AG04449 (cell line): ENCODE measurements around a stretch of chr5.

GRCh38 chr5:150168862-150169296 is 2.3 kb downstream of the CDX1 start:
- RRBS, result no CpG with 5 or more reads among the region's 3 CpGs

- RRBS, result no CpG with 5 or more reads among the region's 3 CpGs
Observed at GRCh38 chr5:150173094-150173649, 6.6 kb downstream of the CDX1 start.

DNA sequence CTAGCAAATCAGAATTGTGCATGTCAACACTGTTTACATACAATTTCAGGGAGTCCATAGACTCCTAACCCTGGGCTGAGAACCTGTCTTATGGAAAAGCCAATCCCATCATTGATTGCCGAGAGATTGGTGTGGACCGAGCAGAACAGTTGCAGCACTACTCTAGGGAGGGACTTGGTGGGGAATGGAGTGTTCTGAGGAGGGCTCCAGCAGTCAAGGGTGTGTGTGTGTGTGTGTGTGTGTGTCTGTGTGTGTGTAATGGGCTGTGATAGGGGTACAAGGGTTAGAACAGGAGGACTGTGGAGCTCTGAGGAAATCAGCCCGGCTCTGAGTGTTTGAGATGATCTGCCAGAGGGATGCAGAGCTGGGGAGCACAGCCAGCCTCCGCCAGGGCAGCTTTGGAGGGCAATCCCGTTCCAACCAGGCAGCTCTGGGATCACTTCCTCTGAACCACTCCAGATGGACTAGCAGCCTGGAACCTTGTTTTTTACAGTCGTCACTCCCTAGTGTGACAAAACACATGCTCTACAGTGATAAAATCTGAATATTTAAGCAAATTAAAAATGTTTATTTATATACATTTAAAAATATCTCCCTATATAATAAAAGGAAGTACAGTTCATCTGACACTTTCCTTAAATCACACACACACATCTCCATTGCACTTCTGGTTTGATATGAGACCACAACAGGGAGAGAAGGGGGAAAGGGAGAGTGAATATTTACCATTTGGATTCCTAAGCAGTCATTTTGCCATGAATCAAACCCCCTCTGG is 2.9 kb upstream of the SLC6A7 start:
- RRBS, result no CpG with 5 or more reads among the region's 6 CpGs

DNA sequence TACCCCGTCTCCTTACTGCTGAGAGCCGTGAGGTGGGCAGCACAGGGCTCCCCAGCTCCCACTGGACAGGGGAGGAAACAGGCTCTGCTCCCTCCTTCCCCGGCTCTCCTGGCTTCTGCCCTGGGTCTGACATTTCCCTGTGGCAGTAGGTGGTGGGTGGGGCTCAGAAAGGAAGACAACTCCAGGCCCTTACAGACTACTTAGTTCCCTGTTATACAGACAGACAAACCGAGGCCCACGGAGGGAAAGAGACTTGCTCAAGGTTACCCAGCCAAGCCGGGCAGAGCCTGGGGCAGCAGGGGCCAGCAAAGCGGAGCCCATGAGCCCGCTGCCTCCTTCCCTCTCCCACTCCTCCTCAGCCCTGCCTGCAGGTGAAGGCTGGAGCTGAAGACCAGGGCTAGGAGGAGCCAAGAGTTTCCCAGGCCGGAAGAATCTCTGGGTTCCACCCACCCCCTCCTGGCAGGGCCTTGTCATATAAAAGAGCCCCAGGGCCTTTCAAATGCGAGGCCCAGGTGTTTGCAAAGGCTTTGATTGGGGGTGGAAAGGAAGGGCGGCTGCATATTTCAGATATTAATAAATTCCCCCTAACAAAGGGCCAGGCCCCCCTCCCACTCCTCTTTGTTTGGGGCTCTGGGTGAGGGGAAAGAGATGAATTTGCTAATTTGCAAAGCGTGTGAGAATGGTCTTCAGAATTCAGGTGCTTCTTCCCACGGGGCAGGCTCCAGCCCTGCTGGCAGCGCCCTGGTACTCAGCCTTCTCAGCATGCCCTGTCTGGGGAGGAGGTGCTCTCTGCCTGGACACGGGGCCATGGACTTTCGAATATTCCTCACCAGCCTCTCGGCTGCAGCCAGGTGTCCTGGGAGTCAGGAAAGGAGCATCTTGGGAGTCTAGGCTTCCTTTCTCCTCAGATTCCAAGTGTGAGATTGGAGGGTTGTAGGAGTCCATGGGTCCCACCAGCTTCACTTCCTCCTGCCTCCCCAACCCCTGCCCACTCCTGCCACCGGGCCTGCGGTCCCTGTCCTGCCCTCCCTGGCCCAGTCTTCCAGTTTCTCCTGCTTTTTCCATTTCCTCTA is 21.5 kb downstream of the SLC6A7 start:
- RRBS, result no CpG with 5 or more reads among the region's 19 CpGs

GRCh38 chr5:150328515-150329267 is 26.0 kb upstream of the ARSI start:
- RRBS, result no CpG with 5 or more reads among the region's 7 CpGs

GRCh38 chr5:150339979-150340592 is 17.4 kb upstream of the TCOF1 start:
- RRBS, result no CpG with 5 or more reads among the region's 5 CpGs

DNA sequence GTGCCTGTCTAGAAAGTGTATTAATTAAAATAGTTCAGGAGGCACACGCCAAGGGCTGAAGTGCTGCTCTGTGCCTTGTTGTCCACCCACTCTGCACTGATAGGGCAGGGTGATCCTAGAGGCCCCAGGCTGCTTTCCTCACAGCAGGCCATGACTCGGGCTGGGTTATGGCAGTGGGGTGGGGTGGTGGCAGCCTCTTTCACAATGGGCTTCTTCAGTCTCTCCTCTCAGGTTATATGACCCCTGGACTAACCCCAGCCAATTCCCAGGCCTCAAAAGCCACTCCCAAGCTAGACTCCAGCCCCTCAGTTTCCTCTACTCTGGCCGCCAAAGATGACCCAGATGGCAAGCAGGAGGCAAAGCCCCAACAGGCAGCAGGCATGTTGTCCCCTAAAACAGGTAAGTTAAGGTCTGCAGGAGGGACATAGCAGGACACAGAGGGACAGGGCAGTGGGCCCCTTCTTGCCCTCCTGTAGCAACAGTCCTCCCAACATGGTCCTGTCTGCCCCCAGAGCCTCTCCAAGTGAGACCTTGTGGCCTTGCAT is 19.5 kb downstream of the CD74 start:
- RRBS, result no CpG with 5 or more reads among the region's 3 CpGs

GRCh38 chr5:150395576-150396265 is 17.0 kb downstream of the CD74 start:
- RRBS, result no CpG with 5 or more reads among the region's 6 CpGs

DNA sequence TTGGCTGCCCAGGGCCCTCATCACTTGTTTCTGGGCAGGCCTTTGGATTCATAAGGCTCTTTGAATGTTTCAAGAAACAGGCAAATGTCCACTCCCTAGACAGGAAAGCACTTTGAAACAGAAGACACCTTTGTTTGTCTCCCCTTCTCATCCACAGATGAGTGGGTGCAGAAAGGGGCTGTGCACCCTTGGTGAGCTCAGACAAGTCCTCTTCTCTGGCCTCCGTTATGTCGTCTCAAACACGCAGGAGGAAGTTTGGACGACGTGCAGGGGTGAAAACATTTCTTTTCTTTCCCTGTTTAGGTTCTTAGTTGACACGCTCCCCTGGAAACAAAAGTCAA is 220 bp upstream of the CD74 start:
- RRBS, result no CpG with 5 or more reads among the region's 6 CpGs

GRCh38 chr5:150465824-150466382 is 16.4 kb upstream of the RPS14 start:
- RRBS, result no CpG with 5 or more reads among the region's 8 CpGs

DNA sequence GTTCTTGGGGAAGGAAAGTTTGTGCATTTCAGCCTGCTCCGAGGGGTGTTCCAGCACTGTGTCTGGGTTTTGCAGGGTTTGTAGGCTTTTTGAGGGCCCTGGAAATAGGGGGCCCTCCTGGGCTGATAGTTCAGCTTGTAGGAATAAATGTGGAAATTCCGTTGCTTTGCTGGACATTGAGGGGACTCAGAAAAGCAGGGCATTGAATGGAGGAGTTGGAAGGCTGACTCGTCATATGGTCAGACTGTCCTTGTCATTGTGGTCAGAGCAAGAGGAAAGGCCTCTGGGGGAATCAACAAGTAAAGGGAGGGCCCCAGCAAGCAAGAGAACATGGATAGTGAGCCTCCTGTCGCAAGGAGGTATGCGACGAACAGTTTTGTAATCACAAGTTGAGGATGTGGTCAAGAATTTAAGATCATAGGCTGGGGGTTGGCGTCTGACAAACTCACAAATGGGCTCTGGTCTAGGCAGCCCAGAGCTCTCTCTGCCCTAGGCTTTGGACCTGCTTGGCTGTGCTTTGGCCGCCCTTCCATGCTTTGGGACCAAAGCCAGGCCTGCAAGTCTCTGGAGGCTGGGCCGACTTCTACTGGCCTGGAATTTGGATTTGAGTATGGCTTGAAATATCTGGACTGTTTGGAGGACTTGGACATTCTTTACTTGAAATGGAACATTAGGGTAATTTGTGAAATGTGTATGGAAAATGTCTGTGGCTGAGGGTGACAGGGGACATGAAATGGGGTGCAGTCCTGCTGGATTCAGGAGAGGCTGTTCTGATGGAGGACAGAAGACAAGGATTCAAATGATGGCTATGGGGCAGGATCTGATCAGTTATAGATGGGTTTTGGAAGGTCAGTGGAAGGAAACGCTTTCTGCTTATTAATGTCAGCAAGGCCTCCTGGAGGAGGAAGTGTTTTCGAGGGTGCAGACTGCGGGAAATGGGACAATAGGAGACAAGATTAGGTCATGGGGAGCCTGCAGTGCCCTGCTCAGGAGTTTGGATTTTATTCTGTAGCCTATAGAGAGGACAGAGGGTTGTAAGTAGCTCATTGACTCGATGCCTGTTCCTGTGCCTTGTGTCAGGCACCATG is 19.2 kb upstream of the NDST1 start:
- RRBS, result no CpG with 5 or more reads among the region's 13 CpGs

DNA sequence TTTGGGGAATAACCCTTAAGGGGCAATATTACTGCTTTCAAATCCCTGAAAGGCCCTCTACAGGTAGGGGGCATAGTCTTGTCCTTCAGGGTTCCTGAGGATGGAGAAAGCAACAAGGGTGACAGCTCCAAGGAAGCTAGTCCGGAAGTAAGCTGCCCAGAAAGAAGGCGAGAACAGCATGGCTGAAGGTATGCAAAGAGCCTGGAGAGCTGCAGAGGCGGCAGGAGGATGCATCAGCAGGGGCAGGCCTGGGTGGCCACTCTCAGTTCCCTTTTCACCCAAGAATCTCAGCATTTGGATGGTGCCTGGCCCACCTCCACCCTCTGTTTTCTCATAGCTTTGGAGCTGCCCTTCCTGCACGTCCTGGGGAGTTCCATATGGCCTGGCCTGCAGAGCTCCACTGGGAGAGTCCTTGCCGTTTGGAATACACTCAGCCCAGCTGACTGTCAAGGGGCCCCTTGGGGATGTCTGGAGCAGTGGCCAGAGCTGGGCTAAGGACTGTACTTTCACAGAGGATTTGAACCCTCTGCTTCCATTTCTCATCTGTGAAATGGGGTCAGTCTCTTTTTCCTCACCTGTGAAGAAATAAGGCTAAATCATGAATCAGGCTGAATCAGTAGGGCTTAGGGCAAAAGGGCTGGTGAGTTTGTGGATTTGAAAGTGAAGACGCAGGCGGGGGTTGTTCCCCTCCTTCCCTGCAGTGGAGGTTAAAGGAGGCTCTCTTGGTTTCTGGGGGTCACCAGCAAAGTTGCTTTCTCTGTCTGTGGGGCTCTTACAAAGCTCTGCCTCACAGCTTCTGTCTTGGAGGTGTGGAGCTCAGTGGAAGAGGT is 17.9 kb upstream of the NDST1 start:
- RRBS, result no CpG with 5 or more reads among the region's 7 CpGs

DNA sequence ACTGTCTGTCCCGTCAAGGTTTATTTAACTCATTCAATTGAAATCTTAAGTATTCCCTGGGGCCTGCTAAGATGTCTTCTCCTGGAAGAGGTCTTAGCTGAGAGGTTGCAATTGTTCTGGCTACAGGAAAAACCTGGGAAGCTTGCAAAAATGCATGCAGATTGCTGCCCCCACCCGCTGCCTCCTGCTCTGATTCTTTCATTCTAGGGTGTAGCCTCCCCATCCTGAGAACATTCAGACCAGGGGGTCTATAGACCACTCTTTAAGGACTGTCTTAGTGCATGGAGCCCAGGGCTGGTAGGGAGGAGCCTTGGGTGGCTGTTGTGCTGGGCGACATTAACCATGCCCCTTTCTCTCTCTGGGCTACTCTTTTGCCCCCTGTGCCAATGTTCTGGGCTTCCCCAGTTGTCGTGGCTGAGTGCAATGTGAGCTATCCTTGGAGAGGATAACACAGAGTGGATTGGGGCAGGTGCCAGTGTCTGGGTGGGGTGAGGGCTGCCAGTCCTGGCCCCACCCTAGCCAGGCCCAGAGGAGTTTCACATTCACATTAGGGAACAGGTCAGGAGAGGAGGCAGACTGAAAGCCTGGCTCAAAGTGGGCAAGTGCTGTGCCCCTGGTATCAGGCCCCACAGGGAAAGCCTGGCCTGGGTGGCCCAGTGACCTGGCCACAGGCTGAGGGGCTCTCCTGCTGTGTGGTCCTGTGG is 7.7 kb upstream of the NDST1 start:
- RRBS, result no CpG with 5 or more reads among the region's 4 CpGs

DNA sequence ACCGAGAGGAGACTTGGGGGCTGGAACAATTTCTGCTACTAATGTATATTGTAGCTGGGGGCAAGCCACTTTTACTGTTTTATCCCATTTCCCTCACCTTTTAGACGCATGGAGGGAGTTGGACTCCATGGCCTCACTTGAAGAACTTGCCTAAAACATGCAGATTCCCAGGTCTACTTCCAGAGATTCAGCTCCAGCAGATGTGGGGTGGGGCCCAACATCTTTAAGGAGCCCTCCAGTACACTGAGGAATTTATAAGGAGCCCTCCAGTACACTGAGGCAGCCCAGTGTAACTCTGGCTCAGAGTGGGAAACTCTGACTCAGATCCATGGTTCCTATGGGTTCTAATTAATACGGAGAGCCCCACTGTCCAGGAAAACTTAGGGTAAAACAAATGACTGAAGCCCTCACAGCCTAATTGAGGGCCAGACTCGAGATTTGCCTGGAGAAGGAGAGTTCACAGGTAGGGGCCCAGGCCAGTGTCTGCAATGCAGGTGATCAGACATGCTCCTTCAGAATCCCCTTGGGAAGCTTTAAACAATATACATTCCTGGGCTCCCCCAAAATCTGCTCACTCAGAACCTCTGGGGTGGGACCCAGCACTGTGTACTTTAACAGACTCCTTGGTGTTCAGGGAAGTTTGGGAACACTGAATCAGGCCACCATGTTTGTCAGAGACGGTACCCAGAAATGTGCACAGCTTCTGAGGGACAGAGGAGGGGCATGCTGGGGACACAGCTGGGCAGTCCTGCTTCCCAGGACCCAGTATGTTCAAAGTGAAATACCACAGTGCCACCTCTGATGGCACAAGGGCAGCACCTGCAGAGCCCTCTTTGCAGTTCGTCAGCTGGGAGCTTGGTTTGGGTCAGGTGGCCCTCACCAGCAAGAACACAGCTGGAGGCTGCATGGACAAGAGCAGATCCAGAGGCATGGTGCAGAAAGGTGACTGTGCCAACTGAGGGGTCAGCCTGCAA is 50.9 kb downstream of the NDST1 start:
- RRBS, result no CpG with 5 or more reads among the region's 6 CpGs

GRCh38 chr5:150671124-150671915 is 10.3 kb downstream of the MYOZ3 start:
- RRBS, result 2% methylated on average over 5 of the region's 37 CpGs

DNA sequence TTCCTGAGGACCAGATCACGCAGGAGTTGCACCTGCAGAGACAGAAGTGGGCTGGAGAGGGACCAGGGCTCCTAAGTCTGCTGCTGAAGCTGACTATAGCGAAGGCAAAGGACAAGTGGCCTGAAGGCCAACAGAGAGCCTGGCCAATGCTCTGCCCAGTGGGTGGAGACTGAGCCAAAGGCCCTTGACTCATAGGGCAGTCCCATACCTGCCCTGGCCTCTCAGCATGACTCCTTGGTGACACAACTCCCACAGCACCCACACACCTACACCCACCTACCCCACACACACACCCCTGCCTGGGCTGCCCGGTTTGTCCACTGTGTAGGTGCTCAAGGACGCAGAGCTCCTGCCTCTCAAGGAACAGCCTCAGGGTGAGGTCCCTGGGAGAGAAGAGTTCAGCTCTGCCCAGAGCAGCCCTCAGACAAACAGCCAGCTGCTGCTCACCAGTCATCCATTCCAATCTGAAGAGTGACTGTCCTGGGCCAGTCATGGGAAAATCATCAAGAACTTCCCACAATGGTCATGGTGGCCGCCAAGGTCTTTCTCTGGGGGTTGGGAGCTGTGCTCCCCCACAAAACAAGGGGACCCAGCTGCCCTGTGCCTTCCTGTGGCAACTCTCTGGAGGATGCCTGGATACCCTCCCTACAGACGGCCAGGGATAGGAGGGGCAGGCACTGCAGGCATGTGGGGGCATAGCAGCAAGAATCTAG is 5.0 kb downstream of the TNIP1 start:
- RRBS, result no CpG with 5 or more reads among the region's 6 CpGs

DNA sequence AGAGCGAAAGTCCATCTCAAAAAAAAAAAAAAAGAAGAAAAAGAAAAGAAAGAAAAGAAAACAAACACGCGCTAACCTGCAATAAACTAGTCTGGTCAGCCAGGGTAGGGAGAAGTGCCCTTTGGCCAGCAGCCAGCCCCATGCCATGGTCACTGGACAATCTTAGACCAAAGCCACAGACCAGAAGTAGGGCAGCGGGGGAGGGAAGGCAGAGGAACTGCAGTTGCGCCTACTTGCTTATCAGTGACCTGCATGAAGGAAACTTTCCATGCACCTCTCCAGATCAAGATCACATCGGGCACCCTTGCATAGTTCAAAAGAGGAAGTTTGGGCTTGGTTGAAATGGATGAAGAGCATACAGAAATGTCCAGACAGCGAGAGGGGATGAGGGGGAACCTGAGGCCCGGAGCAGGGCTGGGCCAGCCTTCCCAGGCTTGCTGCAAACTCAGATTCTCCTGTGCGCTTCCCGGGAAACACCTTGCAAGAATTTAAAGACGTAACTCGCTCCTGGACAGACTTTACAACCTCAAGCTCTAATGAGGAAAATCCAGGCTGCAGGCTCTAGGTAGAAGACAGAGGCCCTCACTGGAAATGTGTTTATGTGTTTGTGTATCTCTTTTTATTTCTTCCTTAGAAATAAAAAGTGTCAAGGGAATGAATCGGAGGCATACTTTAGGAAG is 19.4 kb upstream of the TNIP1 start:
- RRBS, result 72% methylated on average over 3 of the region's 13 CpGs

DNA sequence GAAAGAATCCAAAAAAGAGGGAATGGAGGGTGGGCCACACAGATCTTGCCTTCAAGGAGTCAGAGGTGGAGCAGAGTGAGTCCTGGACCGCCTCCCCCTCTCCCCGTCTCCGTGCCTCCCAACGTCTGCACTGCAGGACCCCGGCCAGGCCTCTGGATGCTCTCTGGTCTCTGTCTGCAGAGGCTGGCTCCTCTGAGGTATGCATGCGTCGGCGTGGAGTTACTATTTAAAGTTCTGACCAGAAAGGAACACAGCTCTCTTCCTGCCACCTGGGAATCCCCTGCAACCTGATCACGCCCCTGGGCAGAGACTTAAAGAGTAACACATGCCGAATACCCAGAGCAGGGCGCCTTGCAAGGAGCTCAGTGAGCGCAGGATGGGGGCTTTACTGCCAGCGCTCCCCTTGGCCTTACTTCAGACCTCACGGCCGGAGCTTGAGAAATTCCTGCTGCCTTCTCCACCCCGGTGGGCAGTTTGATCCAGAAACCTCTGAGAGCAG is 16.0 kb downstream of the ANXA6 start:
- RRBS, result no CpG with 5 or more reads among the region's 16 CpGs

DNA sequence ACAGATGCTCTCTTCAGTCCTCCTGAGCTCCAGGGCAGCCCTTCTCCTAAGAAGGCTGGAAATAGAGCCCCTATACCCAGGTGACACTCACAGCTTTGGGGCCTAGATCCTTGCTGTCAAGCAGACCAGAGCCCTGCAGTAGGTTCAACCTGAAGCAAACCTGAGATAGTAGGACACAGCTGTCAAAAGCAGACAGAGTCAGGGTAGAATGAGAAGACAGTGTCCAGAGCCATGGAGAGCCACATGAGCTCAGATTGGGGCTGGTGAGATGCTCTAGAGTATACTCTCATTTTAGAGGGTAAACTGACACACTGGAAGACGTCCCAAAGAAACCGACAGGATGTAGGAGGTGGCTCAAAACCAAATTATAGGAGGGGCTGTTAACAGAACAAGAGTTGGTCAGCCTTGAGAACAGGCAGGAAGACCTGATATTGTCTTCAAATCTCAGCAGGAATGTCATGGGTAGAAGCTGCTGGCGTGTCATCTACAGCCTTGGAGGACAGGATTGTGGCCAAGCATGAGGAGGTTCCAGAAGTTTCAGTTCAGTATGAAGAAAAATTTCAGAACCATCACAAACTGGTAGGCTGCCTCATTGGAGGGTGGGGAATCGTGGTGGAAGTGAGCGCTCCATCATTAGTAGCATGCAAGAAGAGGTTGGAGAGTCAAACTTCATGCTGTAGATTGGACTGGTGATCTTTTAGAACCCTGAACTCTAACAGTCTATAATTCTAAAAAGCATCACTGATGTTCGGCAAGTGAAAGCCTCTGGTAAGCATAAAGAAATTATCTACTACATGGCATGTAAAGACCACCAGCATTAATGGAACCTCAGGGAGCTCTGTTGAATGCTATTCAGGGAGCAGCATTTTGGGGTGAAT is 11.3 kb downstream of the CCDC69 start:
- RRBS, result no CpG with 5 or more reads among the region's 6 CpGs

DNA sequence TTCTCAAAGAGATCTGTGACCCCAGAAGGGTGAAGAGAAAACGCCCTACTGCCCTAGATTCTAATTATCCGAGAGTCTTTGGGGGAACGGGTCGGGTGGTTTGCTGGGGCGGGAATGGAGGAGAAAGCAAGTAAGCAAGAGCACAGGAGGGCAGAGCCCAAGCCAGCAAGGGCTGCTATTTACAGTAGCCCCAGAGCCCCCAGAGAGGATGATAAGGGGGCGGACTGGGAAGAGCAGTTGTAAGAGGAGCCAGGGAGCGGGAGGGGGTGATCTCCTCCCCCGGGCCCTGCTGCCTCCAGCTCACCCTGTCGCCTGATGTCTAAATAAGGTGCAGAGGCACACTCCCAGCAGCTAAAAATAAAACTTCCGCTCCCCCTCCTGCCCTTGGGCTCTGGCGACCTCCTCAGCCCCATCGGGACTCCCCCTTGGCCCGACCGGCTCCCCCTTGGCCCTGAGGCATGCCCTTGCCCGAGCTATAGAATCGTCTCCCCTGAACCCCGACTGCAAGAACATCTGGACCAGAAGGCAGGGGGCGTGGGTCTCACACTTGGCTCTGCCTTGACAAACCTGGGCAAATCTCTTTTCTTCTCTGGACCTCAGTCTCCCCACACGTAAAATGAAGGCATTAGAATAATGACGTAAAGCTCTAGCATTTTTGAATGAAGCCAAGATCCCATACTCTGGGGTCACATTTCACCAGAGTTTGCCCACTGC is 14.5 kb upstream of the CCDC69 start:
- RRBS, result no CpG with 5 or more reads among the region's 20 CpGs